ENCODE results near the gene APOD.

- RRBS = 1% methylated on average over 34 of the region's 65 CpGs
Observed at GRCh38 chr3:194485863-194486670, 735 bp downstream of the ATP13A3 start.

GRCh38 chr3:194489756-194490417, 3.1 kb upstream of the ATP13A3 start:
- RRBS = no CpG with 5 or more reads among the region's 6 CpGs

GRCh38 chr3:194561131-194561681, 72.0 kb downstream of the TMEM44 start:
- RRBS = no CpG with 5 or more reads among the region's 9 CpGs

- RRBS = 6% methylated on average over 2 of the region's 21 CpGs
Observed at GRCh38 chr3:194871517-194872489, 186.1 kb downstream of the FAM43A start.

- RRBS = 90% methylated on average over 2 of the region's 12 CpGs
Observed at GRCh38 chr3:194877752-194878164, 192.1 kb downstream of the FAM43A start.

GRCh38 chr3:195028858-195029402, 242.0 kb downstream of the XXYLT1 start:
- RRBS = no CpG with 5 or more reads among the region's 8 CpGs

GRCh38 chr3:195154263-195154797, 116.6 kb downstream of the XXYLT1 start:
- RRBS = no CpG with 5 or more reads among the region's 12 CpGs

GRCh38 chr3:195260551-195261106, 10.3 kb downstream of the XXYLT1 start:
- RRBS = no CpG with 5 or more reads among the region's 18 CpGs

GRCh38 chr3:195270138-195271007, 586 bp downstream of the XXYLT1 start:
- RRBS = 1% methylated on average over 32 of the region's 77 CpGs

DNA sequence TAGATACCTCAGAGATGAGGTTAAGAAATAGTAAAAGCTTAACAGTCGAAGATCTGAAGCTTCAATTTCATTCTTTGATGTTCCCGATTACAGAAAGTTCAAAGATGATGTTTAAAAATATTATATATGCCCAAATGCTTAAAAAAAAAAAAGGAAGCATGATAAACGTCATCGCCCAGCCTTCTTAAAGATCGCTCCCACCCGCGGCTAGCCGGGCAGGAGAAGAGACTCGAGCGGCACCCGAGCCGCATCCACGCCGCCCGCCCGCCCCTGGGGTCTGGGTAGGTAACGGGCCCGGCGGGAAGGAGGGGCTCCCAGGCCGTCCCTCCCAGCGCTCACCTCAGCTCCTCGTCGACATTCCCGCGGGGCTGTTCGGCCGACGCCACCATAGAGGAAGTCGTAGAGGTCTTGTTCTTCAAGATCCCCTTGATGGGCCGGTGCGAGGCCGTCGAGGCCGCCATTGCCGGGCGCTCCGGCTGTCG, 519 bp downstream of the PPP1R2 start:
- RRBS = under 1% methylated on average over 9 of the region's 38 CpGs

GRCh38 chr3:195583689-195584249, at the start of gene APOD:
APOD (minus strand) TSS chr3:195583940.
- RRBS = no CpG with 5 or more reads among the region's 13 CpGs

GRCh38 chr3:195595800-195596132, 12.0 kb upstream of the APOD start:
- RRBS = no CpG with 5 or more reads among the region's 2 CpGs

DNA sequence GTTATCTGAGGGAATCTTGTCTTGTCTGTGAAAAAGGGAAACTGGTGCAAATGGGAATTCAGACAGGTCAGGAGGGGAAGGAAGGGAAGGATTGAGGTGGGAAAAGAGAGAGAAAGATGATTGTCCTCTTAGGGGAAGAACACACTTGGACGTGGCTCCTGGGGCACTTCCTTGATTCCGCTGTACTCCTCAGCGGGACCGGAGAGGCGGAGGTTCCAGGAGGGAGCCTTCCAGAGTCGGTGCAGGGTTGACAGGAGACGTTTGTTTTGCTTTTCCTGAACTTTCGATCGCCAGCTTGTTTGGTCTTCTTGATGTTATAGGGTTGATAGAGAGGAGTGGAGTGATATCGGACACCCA, 52.2 kb upstream of the APOD start:
- RRBS = no CpG with 5 or more reads among the region's 10 CpGs

- RRBS = no CpG with 5 or more reads among the region's 20 CpGs
Observed at GRCh38 chr3:195803233-195803796, 8.4 kb downstream of the MUC4 start.

GRCh38 chr3:195835165-195835549, 23.4 kb upstream of the MUC4 start:
- RRBS = no CpG with 5 or more reads among the region's 11 CpGs

GRCh38 chr3:195848843-195849559, 37.3 kb upstream of the MUC4 start:
- RRBS = no CpG with 5 or more reads among the region's 25 CpGs

DNA sequence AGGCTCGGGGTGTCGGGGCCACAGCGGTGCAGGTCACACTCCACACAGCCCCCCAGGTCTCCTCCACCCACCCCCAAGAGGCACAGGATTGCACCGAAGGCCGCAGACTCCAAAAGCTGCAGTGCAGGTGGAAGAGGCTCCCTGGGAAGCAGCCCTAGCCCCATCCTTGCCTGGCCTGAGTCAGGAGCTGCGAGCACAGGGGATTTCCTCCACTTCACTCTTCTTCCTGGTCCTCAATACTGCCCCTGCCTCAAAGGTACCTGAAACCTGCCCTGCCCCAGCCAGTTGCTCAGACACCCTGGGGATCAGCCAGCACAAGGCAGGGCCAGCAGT, 31.1 kb downstream of the TNK2 start:
- RRBS = no CpG with 5 or more reads among the region's 6 CpGs

DNA sequence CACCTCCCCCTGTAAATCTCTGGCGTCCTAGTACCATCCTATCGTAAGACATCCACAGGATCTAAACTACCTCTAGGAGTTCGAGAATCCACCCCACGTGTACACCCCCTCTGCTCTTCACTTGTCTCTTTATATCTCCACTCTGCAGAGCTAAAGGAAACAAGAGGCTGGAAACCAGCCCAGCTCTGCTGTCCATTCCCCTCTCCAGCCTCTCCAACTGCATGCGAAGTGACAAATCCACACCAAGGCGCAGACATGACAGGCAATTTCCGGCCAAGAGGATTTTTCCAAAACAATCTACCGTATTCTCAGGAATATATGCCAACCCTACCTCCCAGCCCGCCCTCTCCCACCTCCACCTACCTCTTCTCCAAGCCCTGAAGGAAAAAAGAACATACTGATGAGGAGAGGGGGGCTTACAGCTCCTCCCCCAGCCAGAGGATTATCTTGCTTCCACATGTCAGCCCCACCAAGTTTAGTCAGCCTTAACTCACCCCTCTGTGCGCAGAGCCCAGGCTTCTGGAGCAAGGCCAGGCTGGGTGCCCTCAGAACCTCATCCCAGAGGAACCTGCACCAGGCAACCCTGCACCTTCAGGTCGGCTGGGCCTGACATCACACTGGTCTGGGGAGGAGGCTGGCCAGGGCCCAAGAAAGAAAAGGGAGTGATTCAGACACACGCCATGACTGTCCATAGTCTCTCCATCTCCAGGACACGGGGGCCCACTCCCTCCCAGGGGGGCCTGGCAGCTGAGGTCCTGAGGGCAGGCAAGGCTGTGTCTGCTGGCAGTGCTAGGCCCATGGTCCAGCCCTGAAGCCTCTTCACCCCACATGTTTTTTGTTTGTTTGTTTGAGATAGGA, 11.4 kb downstream of the TNK2 start:
- RRBS = no CpG with 5 or more reads among the region's 13 CpGs

- RRBS = no CpG with 5 or more reads among the region's 22 CpGs
Observed at GRCh38 chr3:195910150-195910737, 1.9 kb upstream of the TNK2 start.

DNA sequence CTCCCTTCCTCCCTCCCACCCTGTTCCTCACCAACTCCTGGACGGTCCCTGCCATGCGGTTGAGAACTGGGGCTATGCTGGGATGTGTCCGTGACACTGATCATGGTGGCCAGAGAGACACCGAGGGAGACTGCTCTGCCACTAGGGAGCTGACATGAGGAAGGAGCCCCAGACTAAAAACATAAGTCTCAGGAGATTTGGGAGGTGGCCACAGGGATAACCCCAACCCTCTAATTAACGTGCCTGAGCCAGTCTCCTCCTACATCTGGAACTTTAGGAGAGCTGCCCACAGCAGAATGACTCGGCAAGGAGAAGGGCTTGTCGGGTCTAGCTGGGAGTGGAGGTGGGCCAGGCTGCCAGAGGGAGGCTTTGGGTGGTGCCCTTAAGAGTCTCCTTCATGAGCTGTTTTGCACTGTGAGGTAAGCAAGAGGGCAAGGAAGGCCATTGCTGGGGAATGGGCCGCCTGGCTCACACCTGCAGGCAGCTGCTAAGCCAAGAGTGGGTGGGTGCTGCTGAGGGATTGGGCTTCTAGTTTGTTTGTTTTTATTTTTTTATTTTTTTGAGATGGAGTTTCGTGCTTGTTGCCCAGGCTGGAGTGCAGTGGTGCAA, 3.5 kb upstream of the TNK2 start:
- RRBS = no CpG with 5 or more reads among the region's 9 CpGs

Measured in AG08470 (cell line).